HL-60 (cell line): ENCODE results near the genes LONP1 and DENND1C.

- RRBS, result no CpG with 5 or more reads among the region's 37 CpGs
These were observed 12.0 kb downstream of the LONP1 start for GRCh38 chr19:5707590-5708683.

- RRBS, result no CpG with 5 or more reads among the region's 9 CpGs
These were observed 5.9 kb downstream of the LONP1 start for GRCh38 chr19:5714016-5714565.

DNA sequence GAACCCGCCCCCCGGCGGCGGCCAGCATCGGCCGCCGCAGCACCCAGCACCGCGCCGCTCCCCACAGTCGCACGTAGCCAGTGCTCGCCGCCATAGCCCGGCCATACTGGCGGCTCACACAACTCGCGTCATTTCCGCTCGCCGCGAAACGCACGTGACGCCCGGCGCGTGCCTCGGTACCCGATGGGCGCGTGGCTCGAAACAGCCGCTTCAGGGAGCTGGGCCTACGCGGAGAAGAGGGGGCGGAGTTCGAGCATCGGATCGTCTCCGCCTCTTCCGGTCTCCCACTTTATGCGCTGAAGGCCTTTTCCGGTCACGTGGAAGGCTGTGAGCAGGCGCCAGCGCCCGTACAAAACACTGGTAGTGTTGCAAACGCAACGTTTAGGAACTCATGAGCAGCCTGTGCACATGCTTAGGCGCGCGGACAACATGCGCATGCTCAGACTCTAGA, at the start of gene LONP1:
TSS of gene LONP1 (minus strand) at position 108 of the 451 bp plus-strand sequence.
- RRBS, result 2% methylated on average over 35 of the region's 54 CpGs

DNA sequence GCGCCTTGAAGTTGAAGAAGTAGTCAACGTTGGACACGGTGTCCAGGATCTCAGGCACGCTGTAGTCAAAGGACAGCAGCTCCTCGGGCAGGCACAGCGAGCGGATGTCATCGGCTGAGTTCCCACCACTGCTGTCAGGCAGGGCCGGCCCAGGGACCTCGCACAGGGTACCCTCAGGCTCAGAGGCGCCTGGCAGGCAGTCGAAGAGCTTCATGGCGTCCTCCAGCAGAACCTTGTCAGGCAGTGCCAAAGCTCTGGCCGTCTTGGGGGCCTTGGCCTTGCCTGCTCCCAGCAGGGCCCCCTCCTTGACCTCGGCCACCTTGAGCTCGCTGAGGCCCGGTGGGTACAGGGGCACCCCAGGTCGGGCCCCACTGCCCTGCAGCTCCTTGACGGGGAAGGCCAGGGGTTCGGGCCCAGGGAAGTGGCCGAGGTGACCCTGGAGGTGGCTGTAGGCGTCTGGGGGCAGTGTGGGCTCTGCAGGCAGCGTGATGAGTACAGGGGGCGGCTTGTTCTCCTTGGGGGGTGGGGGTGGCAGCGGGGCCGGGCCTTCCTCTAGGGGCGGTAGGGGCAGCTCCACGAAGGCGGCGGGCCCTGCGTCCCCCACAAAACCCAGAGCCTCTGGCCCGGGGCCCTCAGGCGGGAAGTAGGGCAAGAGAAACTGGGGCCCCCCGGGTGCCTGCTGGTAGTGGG, 1.2 kb downstream of the PRR22 start:
- RRBS, result 85% methylated on average over 6 of the region's 34 CpGs

DNA sequence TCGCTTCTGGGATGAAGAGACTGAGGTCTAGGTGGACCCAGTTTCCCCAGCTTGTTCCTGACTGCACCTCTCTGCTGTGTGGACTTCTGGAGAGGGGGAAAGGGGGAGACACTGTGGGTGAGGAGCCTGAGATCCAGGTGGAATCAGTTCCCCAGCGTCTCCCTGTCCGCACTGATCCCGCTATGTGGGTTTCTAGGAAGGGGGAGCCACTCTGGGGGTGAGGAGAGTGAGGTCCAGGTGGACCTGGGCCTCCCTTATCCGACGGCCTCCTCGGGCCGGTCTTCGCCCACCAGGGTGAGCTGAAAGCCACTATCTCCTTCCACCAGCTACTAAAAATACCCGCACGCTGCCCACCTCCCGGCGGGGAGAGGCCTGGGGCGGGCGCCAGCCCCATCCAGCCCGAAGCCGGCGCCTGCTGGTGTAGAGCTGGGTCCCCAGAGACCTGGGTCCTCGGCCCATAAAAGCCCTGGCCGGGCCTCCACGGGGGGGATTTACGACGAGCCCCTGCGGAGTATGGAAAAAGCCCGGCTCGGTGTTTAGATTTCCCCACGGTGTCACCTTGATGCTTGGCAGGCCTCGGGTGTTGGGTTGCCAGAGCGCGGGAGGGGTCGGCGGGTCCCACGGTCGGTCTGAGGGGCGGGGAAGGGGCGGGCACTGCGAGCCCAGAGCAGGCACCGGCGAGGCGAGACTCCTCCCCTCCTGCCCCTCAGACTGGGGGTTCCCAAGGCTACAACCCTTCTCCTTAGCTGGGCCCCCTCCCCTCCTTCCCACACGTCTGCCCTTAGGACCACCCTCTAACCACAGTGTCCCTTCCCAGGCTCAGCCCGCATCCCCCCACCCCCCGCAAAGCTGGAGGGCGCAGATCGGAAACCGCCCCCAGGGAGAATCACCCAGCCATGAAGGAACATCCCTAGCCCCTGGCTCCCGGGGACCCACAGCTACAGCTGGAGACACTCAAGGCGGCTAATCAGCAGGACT, 10.4 kb downstream of the FUT6 start:
- RRBS, result 42% methylated on average over 18 of the region's 48 CpGs

- RRBS, result no CpG with 5 or more reads among the region's 8 CpGs
These were observed 10.7 kb upstream of the FUT6 start for GRCh38 chr19:5850096-5850609.

GRCh38 chr19:5889442-5889987, 14.1 kb downstream of the NDUFA11 start:
- RRBS, result 33% methylated on average over 3 of the region's 12 CpGs

- RRBS, result no CpG with 5 or more reads among the region's 12 CpGs
These were observed 26.8 kb downstream of the CAPS start for GRCh38 chr19:5940816-5941222.

DNA sequence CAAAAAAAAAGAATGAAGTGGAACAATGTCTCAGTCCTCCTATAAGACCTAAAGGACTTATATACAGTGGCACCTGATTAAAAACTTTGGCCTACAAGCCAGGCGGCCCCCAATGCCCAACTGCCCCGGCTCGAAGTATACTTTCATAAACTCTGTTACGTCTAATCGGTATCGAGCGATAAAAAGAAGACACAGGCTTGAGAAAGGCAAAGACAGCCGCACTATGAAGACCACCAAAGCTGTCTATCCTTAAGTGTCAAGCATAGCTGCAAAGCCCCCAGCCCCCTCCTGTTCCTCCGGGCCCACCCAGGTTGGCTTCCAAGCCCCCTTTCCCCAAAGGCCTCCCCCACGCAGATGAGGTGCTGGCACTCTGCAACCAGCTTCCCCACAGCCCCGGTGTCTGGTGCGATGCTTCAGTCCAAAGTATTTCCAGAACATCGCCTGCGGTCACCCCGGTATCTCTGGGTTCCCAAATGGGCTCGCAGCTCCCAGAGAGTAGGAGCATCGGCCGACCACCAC, 20.4 kb upstream of the RANBP3 start:
- RRBS, result 92% methylated on average over 6 of the region's 18 CpGs

GRCh38 chr19:6269998-6270569, 9.7 kb downstream of the MLLT1 start:
- RRBS, result 76% methylated on average over 2 of the region's 21 CpGs

GRCh38 chr19:6276379-6276954, 3.3 kb downstream of the MLLT1 start:
- RRBS, result no CpG with 5 or more reads among the region's 14 CpGs

DNA sequence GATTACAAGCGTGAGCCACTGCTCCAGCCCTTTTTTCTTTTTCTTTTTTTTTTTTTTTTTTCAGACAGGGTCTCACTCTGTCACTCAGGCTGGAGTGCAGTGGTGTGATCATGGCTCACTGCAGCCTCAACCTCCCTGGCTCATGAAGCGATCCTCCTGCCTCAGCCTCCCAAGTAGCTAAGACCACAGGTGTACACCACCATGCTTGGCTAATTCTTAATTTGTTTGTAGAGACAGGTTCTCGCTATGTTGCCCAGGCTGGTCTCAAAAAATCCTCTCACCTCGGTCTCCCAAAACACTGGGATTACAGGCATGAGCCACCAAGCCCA, 21.3 kb upstream of the MLLT1 start:
- RRBS, result no CpG with 5 or more reads among the region's 4 CpGs

DNA sequence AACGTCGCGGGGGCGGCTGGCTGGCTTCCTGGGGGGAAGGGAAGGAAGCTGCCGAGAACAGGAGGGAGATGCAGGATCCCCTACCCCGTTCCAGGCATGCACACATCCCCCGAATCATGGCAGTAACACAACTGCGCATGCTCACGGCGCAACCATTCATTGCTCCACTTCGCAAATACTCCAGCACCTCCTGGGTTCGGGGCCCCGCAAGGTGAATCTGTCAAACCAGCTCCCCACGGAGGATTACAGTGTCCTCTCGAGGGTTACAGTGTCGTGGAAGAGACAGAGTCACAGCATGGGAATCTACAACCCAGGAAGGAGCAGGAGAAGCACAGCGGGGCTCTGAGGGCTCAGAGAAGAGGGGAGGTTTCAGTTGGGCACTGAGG, 886 bp upstream of the GTF2F1 start:
- RRBS, result no CpG with 5 or more reads among the region's 17 CpGs

DNA sequence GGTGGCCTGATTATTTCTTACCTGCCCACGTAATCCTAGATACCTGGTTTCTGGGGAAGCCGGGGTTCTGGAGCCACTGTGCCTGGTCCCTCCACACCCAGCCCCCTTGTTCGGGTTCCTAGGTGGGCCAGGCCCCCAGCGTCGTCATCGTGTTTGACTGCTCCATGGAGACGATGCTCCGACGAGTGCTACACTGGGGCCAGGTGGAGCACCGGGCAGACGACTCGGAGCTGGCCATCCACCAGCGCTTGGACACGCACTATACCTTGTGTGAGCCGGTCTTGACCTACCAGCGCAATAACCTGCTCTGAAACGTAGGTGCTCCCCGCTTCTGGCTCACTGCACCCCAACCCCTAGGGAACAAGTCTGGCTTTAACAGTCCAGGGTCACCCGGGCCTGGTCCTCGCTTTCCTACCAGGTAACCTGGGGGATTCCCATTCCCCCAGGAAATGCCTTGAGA, 13.0 kb downstream of the KHSRP start:
- RRBS, result 80% methylated on average over 7 of the region's 20 CpGs

DNA sequence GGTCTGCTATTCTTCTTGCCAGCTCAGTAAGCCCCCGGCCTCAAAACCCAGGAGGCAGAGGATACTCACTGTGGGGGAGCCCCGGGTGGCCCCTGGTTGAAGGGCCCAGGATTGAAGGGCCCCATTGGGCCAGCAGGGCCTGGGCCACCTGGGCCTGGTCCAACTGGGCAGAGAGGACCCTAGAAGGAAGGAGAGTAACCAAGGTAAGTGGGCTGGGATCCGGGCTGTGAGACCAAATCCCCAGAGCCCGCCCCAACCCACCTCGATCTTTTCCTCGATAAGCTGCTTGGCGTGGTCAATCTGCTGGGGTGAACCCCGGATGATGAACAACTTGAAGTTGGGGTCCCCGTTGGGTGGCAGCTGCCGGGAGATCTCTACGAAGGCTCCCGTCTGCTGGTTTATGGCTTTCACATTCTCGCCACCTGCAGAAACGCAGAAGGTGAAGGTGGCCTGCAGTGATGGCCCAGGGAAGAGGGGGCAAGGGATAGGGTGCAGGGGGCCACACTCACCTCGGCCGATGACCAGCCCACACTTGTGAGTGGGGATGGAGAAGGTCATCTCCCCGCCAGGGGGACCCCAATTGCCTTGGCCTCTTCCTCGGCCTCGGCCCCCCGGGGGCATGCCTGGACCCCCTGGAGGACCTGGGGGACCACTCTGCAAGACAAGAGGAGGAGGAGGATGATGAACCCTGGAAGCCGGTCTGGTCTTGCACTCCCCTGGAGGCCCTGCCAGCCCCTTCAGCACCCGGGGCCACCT, 8.2 kb downstream of the KHSRP start:
- RRBS, result 90% methylated on average over 6 of the region's 22 CpGs

- RRBS, result no CpG with 5 or more reads among the region's 12 CpGs
These were observed 4.6 kb downstream of the KHSRP start for GRCh38 chr19:6419833-6420549.

DNA sequence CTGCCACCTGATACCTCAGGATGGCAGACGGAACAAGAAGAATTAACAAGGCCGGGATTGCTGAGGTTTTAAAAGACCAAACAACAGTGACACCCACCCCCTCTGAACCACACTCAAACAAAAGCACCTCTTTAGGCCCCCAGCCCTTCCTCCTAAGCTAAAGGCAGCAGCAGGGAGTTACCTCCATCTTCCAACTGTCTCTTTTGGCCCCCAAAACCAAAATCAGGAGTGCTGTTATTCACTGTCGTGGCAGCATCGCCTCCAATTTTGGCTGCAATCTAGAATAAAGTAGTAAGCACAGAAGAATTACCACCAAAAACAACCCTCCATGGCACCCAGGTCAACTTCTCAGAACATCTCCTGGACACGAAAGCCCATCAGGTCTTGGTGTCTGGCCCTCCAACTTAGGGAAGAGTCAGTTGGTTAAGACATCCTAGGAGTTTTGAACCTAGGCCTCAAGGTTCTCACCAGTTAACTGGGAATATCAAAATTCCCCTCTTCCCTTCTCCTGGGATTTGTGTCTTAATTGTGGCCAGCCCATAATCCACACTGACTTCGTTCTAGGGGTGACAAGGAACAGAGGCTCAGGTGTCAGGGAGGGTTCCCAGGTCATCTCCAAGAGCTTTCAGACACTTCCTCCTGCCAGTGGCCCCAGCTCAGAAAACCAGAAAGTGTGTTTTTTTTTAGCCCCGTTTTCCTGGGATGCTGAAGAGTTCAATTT, 2.3 kb downstream of the KHSRP start:
- RRBS, result no CpG with 5 or more reads among the region's 7 CpGs

DNA sequence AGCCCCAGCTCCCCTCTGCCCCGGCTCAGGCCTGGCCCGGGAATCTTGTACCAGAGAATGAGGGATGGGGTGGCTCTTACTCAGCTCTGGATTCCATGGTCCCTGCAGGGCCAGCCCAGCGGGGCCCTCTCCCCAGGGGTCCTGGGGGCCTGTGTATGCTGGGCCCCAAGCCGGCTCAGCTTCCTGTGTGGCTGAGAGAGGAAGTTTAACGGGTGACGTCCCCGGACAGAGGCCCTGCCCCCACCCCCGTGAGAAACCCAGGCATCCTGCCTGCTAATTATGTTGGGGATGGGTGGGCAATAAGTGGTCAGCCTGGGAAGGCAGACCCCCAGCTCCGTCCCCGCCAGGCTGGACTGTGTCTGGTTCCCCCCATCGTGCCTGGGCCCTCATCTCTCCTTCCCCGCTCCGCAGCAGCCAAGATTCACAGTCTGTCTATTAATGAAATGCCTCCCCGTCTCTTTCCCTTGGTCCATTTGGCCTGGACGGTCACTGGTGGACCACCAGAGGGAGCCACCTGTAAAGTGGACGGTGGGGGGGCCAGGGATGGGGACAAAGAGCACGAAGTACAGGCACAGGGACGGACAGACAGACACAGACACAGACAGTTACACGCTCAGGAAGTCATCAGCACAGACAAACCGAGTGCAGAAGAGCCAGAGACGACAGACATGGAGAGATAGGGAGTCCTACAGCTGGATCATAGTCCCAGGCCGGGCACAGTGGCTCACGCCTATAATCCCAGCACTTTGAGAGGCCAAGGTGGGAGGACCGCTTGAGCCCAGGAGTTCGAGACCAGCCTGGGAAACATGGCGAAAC, at the start of gene DENND1C:
TSS of gene DENND1C (minus strand) at position 189 of the 816 bp plus-strand sequence.
- RRBS, result 14% methylated on average over 1 of the region's 26 CpGs

DNA sequence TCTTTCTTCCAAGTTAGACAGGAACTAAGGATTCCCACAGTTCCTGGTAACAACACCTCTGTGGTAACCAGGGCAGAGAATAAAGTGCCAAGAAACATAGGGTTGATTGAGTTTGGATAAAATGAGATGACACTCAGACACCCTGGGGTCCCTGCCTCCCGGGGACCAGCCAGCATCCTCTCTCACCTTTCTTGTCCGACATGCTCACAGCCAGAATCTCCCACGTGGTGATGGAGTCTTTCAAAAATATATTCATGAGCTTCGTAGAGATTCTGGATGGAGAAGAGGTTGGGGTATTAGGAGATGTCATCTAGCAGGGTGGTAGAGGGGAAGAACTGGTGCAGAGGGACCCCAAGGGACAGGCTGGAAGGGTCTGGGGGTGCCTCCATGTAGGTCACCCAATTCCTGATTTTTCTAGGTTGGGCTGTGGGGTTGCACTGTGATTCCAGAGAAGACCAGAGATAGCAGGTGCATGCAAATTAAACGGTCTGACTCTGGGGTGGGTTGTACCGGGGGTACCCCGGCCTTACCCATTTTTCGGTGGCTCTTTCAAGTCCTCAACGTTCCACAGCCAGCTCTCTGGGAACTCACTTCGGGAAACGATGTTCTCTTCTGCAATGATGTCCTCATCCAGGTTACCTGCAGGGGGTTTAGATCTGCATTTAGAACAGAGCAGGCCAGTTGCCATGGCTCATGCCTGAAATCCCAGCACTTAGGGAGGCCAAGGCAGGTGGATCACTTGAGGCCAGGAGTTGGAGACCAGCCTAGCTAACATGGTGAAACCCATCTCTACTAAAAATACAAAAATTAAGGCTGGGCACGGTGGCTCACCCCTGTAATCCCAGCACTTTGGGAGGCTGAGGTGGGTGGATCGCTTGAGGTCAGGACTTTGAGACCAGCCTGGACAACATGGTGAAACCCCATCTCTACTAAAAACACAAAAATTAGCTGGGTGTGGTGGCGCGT, 18.2 kb downstream of the C3 start:
- RRBS, result no CpG with 5 or more reads among the region's 15 CpGs

DNA sequence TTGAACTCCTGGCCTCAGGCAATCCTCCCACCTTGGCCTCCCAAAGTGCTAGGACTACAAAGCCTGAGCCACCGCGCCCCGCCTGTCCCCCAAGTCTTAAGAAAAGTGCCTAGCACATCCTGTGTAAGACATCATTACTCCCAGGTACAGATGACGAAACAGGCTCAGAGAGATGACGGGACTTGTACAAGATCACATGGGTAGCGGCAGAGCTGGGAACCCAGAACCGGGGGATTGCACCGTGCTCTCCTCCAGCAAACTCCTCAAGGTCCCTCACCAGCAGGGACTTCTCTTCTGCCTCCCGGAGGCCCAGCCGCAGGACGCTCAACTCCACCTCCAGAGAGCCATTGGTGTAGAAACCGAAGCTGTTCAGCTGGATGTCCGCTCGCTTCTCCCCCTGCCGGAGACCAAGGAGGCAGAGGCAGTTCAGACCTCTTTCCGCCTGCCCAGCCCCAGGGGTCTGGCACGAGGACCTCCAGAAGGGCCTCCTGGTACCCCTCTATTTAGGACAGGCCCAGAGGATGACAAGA, 1.0 kb downstream of the GPR108 start:
- RRBS, result 3% methylated on average over 8 of the region's 17 CpGs